MCF 10A (cell line): Measurements from ENCODE around the gene RWDD4.

- PRO-cap = bidirectional peak, plus-strand start at chr4:176319988, minus-strand start at chr4:176319723
- RRBS = 3% methylated on average over 5 of the region's 8 CpGs
Observed at GRCh38 chr4:176319603-176319794, 267 bp upstream of the SPCS3 start.

DNA sequence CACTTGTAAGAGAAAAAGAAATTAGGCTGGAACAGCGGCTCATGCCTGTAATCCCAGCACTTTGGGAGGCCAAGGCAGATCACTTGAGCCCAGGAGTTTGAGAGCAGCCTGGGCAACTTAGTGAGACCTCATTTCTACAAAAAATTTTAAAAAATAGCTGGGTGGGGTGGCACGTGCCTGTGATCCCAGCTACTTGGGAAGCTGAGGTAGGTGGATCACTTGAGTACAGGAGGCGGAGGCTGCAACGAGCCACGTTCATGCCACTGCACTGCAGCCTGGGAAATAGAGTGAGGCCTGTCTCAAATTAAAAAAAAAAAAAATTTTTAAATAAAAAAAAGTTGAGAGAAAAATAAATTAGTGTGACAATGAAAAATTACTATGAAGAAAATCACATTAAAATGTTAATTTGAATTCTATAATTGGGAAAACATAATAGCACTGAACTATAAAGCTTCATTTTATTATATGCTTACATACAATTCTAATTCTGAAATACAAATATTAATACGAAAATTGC is 10.5 kb downstream of the VEGFC start:
- PRO-cap = bidirectional peak, plus-strand start at position 222 of the sequence, minus-strand start at position 203 of the sequence
- RRBS = no CpG with 5 or more reads among the region's 6 CpGs

DNA sequence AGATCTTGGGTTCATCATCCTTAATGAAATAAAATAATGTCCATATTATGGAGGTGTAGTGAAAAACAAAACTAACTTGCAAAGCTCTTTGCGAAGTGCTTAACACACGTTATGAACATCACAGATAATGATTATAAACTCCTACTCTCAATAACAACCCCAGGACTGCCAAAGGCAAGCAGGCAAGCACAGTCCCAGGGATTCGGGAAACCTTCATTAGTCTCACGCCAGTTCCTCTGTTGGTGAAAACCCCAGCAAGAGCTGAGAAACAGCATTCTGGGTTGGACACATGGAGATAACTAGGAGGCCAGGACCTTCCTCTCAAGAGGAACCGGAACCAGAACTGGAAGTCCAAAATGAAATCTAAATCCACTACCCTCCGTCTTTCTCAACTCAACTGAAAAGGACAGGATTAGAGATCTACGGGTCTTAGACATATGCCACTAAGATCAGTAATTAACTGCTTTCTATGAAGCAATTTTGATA is 3.8 kb downstream of the VEGFC start:
- PRO-cap = no peak
- RRBS = no CpG with 5 or more reads among the region's 7 CpGs

DNA sequence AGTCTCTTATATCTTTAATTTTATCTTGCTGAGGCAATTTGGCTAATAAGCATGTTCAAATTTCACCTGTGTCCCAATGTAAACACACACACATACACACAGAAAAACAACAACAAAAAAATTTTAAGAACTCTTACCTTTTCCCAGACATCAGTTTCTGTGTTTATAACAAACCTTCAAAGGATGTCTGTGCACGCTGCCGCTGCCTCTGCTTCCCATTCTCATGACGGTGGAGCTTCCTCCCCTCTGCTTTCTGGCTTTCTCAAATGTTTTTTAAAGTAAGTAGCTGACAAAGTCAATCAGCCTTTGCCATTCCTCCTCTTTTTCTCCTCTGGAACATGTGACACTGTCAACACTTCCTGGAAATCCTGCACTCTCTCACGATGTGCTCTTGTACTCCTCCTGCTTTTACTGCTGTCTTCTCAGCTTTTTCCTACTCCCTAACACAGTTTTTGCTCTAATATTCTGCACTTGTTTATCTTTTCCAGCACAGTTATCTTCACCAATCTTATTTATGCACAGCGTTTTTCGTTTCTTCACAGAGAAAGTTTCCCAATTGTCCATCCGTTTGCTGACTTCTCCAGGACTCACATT is 465.5 kb upstream of the AGA start:
- PRO-cap = no peak
- RRBS = no CpG with 5 or more reads among the region's 7 CpGs

DNA sequence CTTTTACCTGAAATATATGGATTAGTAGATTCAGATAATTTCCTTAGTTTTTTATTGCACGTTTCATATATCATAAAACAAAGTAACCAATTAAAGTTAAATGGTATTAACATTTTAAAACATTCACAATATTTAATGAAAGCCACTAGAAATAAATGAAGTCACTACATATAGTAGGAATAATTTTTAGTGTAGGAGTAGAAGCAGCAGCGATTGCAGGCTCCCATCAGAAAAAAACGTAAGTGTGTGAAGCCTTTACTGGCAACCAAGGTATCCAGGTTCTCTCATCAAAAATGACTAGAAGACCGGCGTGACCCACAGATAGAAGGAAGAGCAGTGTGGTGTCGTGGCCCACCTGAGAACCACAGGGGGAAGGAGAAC is 936.3 kb upstream of the AGA start:
- PRO-cap = no peak
- RRBS = no CpG with 5 or more reads among the region's 6 CpGs

DNA sequence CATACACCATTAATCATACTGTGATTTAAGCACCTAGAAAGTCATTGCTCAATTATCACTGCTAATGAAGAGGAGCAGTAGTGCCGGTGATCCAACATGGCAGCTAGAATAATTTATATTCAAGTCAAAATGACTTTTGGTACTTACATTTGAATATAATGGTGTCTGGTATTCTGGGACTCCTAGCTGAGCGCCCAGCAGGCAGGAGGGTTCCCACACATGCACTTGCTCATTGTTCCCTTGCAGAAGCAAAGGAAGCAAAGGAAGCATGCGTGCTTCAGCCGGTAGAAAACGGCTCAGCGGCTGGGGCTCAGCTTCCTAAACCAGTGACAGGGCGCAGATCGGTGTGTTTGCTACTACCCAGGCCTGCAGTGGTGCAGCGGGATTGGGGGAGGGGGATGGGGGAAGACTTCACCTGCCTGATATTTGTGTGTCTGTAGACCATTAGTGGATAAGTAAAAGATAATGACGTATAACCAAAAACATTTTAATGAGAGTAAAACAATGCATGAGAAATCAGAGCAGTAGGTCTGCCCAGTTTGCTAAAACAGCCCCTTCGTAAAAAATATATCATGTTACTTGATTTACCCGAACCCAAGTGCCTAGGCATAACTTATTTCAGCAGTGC is 978.3 kb upstream of the TENM3 start:
- PRO-cap = no peak
- RRBS = no CpG with 5 or more reads among the region's 12 CpGs

- PRO-cap = bidirectional peak, plus-strand start at chr4:182143046, minus-strand start at chr4:182142849; bidirectional peak, plus-strand start at chr4:182143483, minus-strand start at chr4:182143351
- RRBS = 33% methylated on average over 10 of the region's 68 CpGs
Observed at GRCh38 chr4:182142496-182143602, 100.4 kb upstream of the TENM3 start.

DNA sequence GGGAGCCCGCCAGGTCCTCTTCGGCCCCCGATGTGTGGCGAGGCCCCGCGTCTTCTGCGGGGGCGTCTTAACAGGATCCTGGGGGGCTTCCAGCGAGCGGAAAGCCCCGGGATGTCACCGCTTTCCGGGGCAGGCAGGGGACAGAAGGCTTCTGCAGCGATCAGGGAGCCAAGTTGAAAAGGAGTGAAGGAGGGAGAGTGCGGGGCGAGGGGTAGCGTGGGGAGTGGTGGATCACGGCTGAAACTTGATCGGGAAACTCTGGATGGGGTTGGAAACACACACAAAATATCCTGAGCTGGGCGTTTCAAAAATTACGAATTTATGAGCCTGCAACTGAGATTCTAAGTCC is 98.1 kb upstream of the TENM3 start:
- PRO-cap = bidirectional peak, plus-strand start at position 241 of the sequence, minus-strand start at position 185 of the sequence
- RRBS = no CpG with 5 or more reads among the region's 21 CpGs

GRCh38 chr4:182448325-182449552 is 205.5 kb downstream of the TENM3 start:
- PRO-cap = bidirectional peak, plus-strand start at chr4:182449054, minus-strand start at chr4:182448791; bidirectional peak, plus-strand start at chr4:182449377, minus-strand start at chr4:182449259
- RRBS = under 1% methylated on average over 58 of the region's 145 CpGs

DNA sequence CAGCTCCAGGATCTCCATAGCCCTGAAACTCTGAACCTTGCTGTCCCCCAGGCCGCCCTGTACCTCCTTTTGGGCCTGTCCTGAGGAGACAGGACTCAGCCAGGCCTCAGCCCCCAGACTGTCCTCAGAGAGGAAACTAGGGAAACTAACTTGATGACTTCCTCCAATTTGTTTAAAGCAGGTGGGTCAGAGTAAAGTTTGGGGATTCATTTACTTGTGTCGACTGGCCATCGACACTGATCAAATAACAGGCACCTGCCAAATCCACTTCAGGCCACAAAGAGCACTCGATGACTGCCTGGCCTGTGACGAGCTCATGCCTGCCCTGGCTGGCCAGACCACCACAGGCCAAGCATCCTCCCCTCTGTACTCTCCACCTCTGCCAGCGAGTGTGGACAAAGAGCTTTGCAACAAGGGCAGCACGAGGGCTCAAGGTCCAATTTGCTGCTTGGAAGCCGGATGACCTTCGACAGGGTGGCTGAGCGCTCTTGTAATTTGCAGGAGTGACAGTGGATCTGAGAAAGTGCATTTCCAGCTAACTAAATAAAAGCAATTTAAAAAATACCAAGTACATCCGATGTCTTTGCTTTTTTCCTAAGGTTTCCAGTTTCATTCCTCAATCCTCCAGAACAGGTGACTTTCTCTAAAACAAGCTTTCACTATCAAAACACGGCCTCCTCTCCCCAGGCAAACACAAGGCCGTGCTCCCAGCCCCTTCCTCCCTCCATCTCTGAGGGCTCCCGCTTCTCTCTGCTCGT is 19.1 kb downstream of the DCTD start:
- PRO-cap = no peak
- RRBS = no CpG with 5 or more reads among the region's 15 CpGs

GRCh38 chr4:183080984-183081353 is 18.1 kb upstream of the WWC2 start:
- PRO-cap = no peak
- RRBS = no CpG with 5 or more reads among the region's 2 CpGs

- PRO-cap = no peak
- RRBS = no CpG with 5 or more reads among the region's 7 CpGs
Observed at GRCh38 chr4:183241161-183241489, 79.0 kb downstream of the CLDN22 start.

- PRO-cap = no peak
- RRBS = no CpG with 5 or more reads among the region's 4 CpGs
Observed at GRCh38 chr4:183248549-183249118, 71.4 kb downstream of the CLDN22 start.

GRCh38 chr4:183410991-183411671 is 33.3 kb upstream of the CDKN2AIP start:
- PRO-cap = no peak
- RRBS = no CpG with 5 or more reads among the region's 15 CpGs

GRCh38 chr4:183510357-183511079 is 5.7 kb downstream of the ING2 start:
- PRO-cap = no peak
- RRBS = no CpG with 5 or more reads among the region's 9 CpGs

DNA sequence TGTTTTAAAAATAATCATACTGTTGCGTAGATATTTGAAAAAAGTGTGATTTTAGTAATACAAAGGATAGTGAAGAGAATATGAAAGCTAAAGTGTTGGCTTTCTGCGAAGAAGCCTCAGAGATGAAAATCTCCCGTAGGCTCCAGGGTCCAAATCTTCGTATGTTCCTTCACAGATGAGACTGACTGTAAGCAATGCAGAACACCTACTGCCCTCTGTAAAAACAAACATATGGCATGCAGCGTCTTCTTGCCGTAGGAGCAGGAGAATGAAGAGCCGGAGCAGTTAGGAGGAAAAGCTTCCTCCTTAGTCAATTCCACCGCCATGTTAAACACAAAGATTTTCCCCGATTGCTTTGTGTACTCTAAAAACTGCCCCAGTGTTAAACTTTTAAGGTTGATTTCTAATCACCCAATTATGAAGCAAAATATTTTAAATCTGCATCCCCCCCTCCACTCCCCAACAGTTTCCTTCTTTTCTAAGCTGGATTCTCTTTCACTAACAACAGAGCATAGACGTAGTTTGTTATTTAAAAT is 22.5 kb downstream of the RWDD4 start:
- PRO-cap = no peak
- RRBS = no CpG with 5 or more reads among the region's 10 CpGs

DNA sequence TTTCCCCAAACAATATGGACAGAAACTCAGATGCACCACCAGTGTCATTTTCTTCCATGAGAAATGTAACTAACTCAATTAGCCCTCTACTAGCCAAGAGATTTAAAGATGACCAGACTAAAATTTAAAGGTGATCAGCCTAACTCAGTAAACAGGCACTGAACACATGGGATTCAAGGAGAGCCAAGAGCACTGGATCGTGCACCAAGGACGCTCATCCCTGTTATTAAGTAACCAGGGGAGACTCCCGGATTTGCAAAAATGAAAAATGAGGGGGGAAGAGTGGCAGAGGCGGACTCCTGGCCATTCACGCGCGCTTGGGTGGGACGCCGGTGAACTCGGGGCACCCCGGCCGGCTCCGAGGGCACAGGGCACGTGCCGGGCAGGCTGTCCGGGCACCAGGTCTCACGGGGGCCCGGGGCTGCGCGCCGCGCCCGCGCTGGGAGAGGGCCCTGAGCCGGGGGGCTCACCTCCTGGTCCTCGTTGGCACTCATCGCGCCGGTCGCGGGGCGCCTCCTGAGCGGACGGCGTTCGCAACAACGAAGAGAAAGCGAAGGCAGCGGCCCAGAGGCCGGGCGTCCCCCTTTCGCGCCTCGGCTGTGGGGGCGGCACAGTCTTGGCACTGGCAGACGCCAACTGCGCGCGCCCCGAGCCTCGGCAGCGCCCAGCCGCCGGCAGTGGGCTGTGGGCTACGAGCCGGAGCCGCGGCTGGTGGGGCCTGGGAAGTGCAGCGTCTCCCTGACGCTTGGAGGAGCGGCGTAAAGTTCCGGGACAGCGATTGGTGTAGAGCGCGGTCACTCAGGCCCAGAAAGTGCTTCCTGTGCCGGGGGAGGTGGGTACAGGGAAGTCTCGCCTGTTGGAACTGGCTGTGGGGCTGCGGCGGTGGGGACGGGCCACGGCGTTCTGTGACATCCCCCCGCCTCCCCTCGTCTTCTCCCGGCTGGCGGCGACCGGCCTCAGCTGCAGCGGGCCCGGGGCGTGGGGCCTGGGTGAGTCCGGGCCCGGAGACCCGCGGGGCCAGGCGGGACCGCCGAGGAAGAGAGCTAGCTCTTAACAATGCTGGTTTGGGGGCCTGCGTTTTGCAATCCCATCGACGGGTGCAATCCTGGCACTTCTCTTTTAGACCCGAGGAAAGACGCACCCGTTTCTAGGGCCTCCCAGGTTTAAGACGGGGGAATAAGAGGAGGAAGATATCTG is at the start of gene RWDD4:
TSS of gene RWDD4 (minus strand) at position 727 of the 1,197 bp plus-strand sequence.
- PRO-cap = bidirectional peak, plus-strand start at position 358 of the sequence, minus-strand start at position 377 of the sequence; bidirectional peak, plus-strand start at position 839 of the sequence, minus-strand start at position 710 of the sequence
- RRBS = under 1% methylated on average over 30 of the region's 96 CpGs

DNA sequence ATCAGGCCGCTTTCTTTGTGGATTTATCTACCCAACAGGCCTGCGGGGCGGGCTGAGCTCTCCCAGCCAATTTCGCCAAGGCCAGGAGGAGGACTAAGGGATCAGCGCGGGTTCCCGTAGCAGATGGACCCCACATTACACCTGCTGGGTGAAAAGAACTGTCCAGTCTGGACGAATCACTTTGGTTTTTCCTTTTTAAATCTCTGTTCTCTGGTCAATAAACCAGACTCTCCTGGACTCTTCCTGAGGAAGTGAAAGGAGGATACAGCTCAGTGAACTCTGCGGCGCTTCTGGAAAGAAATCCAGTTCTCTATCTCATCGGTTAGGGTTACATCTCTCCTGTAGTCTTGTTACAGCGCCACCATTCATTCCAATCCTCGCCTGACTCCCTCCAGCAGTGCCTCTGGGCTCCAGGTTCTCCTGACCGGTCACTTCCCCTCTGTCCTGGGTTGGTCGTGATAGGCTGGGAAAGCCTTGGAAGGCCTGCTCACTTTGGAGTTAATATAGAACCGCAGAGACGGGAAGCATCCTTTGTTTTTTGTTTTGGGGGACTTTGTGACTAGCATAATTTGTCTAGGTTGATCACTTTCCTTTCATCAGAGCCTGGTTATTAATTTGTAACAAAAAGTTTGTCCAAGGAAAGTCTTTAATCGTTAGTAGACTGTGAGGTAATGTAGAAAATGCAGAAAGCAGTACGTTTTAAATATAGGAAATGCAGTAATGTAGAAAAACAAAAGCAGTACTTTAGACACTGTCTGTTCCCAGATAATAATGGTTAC is 97.0 kb upstream of the STOX2 start:
- PRO-cap = no peak
- RRBS = no CpG with 5 or more reads among the region's 19 CpGs

DNA sequence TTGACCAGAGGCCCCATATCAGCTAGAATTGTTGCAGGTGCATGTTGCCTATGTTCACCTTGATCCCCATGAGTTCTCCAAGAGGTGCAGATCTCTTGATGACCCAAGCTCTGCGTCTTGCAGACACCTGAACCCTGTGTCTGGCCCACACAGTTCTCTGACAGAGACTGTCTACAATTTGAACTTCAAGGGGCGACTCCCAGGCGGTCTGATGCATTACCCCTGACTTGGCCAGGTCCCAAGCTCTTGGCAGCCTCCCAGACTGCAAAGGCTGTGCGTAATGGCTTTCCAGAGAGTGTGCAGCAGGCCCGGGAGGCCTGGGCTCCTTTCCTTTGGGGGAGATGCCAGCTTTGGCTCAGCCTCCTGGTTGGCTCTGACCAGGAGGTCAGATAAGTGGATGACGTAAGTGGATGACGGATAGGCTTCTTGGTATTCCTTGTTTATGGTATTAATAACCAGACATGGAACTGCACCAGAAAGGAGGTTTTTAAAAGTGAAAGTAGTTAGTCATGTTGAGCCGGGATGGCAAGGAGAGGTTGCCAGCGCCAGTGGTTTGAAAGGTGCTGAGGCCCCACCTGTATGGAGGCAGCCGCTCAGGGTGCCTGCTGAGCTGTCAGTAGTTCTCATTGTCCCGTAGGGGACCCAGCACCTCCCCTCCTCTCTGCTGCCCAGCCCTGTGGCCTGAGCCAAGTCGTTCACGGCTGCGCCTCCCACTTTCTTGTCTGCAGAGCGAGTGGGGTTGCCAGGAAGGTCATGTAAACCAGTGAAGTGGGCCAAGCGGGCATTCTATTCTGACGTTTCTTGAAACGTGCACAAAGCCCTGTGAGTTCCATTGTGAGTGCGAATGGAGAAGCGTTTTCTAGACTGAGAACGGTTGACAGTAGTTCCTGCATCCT is 28.8 kb upstream of the STOX2 start:
- PRO-cap = unidirectional peak, plus-strand start at position 510 of the sequence
- RRBS = no CpG with 5 or more reads among the region's 21 CpGs

- PRO-cap = no peak
- RRBS = no CpG with 5 or more reads among the region's 10 CpGs
Observed at GRCh38 chr4:183897952-183898816, 6.9 kb upstream of the STOX2 start.